Thoracic aorta (tissue), 1 donor: ENCODE measurements around a stretch of chr10.

GRCh38 chr10:122585912-122586321, 25.4 kb downstream of the DMBT1 start:
- RAMPAGE, long total RNA, result no peak

DNA sequence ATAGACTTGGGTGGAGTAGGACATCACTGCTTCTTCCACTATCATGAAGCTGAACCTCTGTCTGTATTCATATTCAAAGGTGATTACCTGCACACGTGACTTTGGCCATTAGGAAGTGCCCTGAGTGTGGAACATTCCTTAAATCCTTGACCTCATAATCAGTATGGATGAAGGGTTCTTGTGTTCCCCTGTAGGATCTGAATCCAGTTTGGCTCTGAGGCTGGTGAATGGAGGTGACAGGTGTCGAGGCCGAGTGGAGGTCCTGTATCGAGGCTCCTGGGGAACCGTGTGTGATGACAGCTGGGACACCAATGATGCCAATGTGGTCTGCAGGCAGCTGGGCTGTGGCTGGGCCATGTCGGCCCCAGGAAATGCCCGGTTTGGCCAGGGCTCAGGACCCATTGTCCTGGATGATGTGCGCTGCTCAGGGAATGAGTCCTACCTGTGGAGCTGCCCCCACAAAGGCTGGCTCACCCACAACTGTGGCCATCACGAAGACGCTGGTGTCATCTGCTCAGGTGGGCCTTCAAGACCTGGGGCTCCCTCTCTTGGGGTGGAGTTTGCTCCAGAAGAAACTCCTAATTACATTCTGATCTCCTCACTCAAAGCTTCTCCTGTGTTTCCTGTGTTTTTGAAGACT, 51.7 kb upstream of the SPADH start:
- RAMPAGE, long total RNA, result no peak

- RAMPAGE, long total RNA, result no peak
Observed at GRCh38 chr10:122635890-122636447, 36.7 kb upstream of the SPADH start.

DNA sequence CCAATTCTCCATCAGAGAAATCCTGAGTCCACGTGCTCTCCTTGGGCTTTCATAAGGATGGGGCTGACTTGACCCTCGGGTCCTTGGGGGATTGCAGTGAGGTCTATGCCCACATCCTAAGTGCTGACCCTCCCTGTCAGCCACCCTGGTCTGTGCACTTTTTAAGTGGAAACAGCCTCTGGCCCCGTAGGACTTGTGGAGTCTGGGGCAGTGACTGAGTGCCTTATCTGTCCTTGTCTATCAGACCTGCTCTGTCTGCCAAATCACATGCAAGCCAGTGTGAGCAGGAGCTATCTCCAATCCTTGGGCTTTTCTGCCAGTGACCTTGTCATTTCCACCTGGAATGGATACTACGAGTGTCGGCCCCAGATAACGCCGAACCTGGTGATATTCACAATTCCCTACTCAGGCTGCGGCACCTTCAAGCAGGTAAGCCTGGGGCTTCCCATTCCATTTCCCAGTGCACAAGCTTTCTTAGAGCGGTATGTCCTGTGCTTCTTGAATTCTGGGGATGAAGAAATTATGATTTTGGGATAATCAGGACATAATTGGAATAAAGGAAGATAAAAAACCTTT, 35.7 kb upstream of the SPADH start:
- RAMPAGE, long total RNA, result no peak

- RAMPAGE, long total RNA, result no peak
Observed at GRCh38 chr10:122674826-122675215, 2.2 kb downstream of the SPADH start.

DNA sequence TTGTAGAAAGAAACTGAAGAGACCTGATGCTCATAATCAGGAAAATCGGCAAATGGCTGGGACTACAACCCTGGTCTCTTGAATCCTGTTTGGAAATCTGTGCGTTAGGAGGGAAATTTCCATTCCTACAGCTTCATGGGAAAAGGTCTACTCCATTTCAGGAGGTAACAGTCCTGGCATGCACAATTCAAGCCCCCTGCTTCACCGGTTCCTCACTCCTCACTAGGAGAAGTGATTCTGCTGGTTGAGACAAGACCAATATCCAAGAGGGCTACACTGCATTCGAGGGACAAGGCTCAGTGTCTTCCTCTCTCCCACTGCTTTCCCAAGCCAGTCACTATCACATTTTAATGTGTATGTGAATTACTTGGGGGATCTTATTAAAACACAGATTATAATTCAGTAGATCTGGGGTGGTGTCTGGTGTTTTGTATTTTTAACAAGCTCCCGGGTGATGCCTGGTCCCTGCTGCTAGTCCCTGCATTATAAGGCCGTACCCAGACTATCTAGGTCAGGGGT, 11.4 kb downstream of the IKZF5 start:
- RAMPAGE, long total RNA, result no peak

DNA sequence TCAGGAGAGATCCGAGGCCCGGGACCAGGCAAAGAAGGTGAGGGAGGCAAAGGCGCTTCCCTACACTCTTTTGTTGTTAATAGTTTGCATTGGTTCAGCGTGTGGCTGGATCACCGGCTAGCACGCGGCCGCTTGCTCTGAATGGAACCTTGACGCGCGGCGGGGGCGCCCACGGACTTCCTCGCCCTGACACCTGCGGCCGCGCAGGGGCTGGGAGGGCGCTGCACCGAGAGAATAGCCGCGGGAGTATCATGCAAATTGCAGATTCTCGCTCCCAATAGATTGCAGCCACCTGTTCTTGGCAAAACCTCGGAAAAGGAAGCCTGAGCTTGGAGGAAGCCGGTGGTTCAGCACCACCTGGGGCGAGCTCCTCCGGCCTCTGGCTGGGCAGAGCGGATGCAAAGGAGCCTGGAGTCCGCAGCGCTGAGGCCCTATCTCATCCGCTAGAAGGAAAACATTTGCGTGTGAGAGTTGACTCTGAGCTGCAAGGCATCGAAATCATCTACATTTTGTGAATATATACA, 2.9 kb upstream of the BUB3 start:
- RAMPAGE, long total RNA, result no peak

DNA sequence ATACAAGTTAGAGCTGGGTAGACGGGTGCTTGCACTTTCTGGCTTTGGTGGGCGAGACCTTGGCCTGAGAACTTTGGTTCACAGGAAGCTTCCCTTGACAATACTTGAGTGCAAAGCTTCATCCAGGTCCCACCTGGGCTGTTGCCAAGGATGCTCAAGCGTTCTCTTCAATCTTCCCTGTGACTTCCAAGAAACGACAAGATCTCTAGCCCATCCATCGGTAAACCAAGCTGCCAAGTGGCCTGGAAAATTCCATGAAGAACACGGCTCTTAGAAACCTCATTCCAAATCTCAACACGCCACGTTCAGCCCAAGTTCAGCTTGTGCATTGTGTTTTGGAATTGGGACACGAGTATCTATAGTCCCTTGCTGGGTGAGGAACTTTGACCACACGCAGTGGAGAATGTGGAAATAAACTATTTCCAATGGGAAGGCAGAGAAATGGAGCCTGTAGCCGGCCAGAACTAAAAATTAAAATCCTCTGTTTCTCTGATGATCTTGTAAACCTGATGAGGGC, 84.7 kb downstream of the CHST15 start:
- RAMPAGE, long total RNA, result no peak

GRCh38 chr10:124033293-124033772, 60.1 kb downstream of the CHST15 start:
- RAMPAGE, long total RNA, result no peak

GRCh38 chr10:124063649-124064754, 29.4 kb downstream of the CHST15 start:
- RAMPAGE, long total RNA, result no peak

DNA sequence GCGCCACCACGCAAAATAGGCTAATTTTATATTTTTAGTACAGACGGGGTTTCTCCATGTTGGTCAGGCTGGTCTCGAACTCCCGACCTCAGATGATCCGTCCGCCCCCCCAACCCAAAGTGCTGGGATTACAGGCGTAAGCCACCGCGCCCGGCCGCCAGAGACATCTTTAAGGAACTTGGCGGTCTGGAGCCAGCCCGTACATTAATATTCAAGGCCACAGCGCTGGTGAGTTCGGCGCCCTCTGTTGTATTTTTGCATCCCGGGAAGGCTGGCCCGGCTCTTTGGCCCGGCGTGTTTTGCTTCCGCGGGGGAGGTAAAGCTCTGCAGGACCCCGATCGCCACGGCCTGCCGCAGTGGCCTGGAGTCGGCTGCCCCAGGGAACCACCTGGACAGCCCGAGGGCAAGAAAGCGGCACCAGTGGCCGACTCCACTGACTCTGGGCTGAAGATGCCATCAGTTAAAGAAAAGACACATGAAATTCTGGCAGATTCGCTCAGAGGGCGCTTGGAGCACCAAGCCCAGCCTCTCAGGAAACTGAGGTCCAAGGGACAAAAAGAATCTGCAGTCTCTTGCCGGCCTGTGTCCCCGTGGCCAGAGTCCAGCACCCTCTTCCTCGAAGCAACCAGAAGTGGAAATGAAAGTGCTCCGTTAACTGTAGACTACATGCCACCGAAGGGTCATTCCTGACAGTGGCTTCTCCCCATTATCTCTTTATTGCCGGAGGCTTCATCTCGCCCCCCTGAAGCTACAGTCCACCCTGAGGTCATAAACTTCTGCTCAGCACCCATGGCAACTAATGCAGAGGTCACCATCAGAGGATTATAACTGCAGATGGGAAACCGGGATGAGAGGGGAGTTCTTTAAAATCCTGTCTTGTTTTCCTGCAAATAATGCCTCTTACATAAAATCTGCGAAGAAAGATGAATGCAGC, 878 bp upstream of the CHST15 start:
- RAMPAGE, long total RNA, result no peak

DNA sequence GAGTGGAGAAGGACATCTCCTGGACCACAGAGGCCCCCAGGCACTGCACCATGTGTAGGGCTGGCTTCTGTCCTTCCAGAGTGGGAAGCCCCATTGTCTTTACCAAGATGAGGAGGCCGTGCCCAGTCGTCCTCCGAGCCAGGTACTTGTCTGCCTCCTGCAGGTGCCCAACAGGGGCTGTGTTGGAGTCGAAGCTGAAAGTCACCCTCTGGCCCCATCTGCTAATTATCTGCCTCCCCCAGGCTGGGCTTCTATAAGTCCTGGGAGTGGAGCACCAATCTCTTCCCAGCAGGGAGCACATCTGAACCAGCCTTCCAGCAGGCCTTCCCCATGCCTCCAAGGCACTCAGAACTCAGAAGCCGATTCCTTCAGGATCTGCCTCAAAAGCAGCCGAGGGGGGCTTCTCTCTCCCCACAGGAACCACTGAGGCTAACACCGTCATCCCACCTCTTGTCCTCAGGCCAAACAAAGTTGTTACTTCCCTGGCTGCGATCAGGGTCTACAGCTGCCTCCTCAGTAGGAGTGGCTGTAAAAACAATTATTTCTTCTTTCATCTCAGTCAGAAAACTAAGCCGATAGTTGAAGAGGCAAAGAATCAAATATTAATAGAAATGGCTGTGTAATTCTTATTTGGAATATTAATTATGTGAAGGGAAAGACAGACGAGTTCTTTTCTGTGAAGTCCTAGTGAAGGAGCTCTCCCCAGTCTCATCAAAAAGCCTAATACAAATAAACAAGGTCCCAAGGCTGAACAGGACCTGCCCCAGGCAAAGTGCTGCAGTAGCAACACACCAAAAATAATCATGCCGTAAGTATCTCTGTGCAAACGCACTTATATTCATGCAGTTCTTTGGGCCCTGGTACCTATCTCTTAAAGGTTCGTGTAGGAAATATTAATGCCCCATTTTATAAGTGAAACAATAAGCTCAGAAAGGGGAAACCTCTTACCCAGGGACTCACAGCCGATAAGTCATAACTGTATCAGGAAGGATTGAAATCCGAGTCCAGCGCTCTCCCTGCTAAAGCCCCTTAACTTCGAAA, 11.9 kb upstream of the CHST15 start:
- RAMPAGE, long total RNA, result no peak

DNA sequence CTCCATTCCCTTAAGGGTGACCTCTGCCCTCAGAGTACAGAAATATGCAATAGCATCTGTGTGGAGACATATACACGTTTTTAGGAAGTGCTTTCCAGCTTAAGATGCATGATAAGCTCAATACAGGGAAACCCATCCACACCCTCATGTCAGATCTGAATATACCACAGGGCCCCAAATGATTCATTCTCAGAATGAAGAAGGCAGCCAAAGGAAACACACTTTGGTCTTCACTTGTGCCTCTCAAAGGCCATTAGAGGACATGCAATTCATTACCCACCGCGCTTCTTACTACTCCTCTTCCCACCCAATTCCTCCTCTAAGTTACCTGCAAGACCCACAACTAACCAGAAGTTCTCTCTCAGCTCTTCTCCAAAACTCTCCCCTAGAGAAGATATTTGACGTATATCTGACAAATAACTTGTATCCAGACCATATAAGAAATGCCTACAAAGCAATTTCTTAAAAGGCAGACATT, 103.1 kb downstream of the OAT start:
- RAMPAGE, long total RNA, result no peak

DNA sequence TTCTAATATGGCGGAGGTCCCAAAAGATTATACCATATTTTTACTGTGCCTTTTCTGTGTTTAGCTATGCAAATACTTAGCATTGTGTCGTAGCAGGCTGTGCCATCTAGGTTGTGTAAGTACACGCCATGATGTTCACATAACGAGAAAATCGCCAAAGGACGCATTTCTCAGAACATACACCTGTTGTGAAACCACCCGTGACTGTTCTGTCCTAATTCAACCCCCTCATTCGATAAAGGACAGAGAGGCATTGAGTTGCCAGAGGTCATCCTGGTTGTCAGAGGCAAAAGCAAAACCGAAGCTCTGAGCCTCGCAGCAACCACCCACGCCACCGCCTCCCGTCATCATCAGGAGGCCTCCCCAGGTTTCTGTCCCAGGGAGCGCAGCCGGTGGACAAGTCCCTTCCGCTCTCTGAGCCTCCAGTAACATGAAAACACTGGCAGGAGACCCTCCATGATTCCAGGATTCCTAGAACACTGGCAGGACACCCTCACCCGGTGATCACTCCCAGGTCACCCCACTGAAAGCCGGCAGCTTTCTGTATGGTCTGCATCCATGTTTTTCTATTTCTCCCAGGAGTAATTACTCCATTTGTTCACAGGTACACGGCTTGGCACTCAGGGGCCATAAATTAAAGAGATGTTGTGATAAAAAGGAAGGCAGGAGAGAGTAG, 28.7 kb downstream of the OAT start:
- RAMPAGE, long total RNA, result no peak

- RAMPAGE, long total RNA, result no peak
Observed at GRCh38 chr10:124470536-124471435, 9.2 kb downstream of the LHPP start.

DNA sequence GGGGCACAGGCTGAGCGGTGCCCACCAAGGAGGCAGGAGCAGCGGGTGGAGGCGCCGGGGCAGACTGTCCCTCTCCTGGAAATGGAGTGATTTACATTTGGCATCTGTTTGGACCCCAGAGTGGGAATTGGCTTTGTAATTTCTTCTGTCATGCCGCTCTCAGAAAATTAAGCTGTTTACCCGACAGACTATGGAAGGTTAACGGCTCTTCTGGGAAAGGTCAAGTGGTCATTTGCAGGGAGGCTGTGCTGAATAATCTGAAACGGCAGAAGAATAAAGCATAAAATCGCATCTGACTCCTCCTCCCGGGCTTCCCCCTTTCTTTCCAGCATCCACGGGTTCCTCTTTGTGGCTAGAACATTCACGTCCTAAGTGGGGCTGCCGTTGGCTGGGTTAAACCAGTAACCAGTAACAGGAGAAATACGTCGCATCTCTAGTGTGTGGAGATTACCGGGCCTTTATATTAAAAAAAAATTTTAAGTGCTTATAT, 31.8 kb downstream of the LHPP start:
- RAMPAGE, long total RNA, result no peak

DNA sequence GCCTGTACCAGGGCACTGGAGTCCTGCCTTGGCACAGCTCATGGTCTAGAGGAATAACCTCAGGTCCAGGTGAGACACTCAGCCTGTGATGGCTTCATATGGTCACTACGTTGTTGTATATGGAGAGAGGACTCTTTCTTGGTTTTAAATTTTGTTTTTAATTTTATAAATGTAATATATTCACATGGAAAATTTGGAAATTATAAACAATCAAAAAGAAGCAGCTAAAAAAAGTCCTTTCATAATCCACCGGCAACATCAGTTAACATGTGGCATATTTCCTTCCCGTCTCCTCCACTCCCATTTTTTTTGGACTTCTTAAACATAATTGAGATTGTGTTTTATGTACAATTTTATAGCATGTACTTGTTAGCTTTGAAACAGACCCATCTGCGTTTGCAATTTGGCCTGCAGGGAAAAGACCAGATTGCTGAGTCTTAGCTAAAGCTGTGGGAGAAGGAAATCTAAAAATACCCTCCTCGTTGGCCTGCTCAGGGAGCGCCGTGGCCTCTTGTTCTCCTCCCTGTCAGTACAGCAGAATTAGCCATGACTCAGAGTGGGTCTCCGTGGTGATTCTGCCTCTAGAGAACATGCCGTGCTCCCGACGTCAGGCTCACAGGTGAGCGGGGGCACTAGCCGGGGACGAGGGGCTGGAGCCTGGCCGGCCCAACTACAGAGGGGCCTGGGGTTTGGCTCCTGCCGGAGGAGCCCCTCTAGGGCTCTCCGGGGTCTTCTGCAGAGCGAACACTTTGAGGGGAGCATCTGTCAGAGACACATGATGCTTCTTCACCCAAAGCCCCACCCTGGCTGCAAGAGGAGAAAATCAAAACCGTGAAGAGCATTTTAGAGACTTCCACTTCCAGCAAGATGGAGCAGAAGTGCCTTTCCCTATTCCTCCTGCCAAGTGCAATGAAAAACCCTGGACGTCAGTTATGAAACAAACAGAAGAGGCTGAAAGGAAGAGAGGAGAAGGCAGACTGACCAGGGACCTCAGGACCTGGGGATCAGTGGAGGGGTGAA, 98.7 kb downstream of the LHPP start:
- RAMPAGE, long total RNA, result no peak

DNA sequence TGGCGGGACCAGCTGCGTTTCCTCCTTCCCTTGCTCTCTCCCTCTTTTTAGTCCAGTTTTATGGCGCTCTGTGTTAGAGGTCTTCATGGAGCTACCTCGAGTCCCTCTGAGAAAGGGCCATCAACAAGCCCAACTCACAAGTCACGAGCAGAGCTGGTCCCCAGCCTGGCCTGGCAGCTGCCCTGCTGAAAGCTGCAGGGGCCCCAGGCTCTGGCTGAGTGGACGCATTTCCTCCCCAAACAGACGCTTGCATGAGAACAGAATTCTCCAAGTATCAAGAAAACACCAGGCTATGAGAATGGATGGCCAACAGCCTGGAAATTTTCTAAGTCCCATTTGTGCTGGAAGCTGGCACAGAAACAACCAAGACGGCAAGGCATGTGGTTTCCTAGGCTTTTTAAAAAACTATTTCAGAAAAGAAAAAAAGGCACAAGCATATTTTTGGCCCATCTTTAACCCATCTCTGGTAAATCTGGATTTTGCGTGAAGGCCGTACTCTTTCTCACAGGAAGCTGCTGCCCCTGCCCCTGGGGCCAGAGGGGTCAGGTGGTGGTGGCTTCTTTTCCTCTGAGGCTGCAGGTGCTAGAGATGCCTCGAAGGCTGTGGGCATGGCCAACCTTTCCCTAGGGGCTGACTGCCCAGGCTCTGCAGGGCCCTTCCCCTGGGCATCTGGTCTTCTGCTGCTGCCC, 114.7 kb downstream of the FAM53B start:
- RAMPAGE, long total RNA, result no peak

DNA sequence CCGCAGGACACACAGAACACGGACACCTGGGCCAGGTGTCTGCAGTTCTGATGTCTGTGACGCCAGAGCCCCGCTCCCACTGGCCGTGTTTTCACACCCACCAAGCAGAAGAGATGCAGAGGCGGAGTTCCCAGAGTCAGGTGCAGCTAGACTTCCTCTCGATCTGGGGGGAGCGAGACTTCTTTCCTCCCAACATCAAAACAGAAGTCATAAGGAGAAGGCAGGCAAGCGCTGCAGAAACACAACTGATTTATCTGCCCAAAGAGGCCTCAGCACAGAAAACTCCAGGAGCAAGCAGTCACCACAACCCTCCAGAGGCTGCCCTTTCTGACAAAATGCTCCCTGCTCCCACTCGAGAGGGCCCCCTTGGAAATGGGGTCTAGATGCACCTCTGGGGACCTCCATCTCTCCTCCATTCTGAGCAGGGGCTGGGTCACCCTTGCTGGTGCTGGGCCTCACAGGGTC, 107.4 kb downstream of the FAM53B start:
- RAMPAGE, long total RNA, result no peak

DNA sequence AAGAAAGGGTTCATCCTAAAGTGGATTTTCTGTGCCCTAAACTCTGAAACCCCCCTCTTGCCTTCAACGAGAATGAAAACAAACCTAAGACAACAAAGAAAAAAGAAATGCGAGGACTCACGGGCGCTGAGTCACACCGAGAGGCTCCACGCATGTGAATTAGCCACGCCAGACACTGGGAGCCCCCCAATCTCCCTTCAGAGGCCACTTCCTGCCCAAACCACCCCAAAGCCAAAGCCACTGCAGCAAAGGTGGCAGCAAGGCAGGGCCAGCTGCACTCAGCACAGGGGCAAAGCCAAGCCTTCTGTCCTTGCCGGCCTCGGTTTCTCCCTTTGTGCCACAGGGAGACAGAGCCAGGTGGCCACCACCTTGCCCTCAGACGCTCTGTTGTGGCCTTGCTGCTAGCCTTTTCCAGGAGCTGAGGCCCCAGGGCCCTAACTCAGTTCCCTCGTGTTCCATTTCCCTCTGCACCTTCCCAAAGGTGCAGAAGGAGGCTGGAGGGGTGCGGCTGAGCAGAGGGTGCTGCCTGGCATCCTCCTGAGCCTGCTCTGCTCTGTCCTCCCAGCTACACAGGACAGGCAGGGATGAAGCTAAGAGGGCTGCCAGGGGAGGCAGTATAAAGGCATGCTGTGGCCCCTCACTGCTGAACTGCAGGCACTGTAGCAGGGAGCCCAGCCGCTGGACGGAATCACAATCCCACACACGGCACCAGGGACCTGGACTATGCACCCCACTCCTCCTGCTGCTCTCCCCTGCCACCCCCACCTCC, 93.2 kb downstream of the FAM53B start:
- RAMPAGE, long total RNA, result no peak